Skin of body (tissue), 2 donors: ENCODE data around the gene MAPK11.

- RAMPAGE, long total RNA: no peak
Observed at GRCh38 chr22:50269595-50270818, at the start of gene MAPK11. Gene MAPK11, minus strand, starts transcription at chr22:50270380.

DNA sequence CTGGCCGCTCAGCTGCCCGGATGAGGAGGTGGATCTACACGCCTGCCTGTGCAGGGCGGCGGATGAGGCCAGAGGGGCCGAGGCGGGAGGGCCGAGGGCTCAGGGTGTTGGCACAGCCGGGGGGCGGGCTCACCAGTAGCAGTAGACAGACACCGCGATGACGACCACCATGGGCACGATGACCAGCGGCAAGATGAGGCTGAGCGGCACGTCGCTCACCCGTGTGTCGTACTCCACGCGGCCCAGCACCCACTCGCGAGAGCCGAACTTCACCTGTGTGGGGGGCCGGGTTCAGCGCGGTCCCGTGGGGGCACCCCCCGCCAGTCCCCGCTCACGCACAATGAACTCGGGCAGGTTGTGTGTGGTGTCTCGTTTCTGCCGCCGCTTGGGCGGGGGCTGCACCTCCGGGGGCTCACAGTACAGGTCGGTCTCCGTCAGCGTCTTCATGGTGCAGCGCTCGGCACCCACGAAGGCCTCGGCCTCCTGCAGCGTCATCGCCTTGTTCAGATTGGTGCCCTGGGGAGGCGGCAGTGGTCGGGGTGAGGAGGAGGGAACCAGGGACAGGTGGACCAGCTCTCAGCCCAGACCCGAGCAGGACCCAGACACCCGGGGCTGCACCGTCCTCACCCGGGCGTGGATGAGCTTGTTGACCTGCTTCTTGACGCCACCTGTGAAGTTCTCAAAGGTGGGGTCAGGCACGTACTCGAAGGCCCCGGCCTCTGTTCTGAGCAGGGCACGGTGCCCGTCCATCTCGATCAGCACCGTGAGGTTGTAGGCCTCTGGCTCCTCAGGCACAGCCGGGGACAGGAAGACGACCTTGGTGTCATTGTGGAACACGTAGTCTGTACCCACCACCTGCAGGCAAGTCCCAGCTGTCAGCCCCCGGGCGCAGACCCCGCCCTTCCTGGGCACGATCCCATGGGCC lies 11.3 kb upstream of the MAPK11 start:
- RAMPAGE, long total RNA: no peak

DNA sequence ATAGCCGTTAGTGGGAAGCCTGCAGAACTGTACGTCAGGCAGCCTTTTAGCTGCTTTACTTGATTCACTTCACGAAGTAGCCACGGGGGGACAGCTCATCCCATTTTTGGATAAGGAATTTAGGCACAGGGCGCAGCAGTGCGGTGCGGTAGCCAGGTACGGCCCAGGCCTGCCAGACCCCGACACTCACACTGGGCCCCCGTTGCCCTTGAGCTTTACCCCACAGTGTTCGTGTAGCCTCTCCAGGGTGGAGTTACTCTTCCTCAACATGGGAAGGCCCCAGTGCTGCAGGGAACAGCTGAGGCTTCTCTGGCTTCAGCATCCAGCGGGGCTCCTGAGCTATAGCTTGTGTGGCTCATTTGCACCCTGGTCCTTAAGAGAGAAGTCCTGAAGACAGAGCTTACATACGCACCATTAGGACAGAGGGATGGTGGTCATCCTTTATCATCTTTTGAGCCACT lies 59.4 kb downstream of the SBF1 start:
- RAMPAGE, long total RNA: no peak

GRCh38 chr22:50457101-50457953 lies 17.5 kb downstream of the SBF1 start:
- RAMPAGE, long total RNA: no peak

GRCh38 chr22:50462160-50462799 lies 12.6 kb downstream of the SBF1 start:
- RAMPAGE, long total RNA: no peak

GRCh38 chr22:50465756-50466300 lies 9.0 kb downstream of the SBF1 start:
- RAMPAGE, long total RNA: no peak

DNA sequence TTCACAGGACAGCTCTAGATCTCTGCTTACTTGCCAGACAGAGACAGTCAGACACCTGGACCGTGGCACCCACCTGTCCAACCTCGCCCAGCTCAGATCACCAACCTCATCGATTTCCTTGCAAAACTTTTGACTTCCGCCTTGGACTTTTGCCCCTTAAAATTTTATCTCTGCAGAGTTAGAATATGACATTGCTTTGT lies 10.4 kb downstream of the LMF2 start:
- RAMPAGE, long total RNA: no peak

DNA sequence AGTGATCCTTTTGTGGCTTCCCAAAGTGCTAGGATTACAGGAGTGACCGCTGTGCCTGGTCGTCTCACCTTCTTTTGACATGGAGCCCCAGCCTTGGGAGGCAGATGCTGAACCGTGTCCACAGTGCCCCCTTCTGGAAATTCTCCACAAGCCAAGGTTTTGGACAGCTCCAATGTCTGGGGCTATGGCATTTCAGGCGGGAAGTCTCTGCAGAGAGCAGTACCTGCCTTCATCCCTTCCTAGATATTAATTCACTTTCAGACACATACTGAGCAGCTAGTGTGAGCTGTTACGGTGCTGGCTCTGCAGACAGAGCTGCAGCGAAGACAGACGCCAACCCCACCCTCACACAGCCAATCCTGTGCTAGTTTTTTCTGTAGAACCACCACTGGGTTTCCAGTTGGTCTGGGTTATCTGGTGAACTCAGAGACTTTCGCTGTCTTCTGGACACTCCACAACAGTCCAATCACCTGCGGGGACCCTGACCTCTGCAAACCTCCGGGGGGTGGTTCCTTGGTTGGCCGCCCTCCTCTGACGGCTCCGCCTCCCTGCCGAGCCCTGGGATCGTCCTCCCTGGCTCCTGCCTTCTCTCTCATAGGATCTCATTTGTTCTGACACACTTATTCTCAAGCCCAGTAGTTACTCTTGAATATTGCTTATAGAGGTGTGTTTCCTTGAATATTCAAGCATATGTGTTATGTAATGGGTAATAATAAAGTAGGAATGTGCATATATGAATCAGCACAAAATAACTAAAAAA lies 9.1 kb downstream of the LMF2 start:
- RAMPAGE, long total RNA: no peak

DNA sequence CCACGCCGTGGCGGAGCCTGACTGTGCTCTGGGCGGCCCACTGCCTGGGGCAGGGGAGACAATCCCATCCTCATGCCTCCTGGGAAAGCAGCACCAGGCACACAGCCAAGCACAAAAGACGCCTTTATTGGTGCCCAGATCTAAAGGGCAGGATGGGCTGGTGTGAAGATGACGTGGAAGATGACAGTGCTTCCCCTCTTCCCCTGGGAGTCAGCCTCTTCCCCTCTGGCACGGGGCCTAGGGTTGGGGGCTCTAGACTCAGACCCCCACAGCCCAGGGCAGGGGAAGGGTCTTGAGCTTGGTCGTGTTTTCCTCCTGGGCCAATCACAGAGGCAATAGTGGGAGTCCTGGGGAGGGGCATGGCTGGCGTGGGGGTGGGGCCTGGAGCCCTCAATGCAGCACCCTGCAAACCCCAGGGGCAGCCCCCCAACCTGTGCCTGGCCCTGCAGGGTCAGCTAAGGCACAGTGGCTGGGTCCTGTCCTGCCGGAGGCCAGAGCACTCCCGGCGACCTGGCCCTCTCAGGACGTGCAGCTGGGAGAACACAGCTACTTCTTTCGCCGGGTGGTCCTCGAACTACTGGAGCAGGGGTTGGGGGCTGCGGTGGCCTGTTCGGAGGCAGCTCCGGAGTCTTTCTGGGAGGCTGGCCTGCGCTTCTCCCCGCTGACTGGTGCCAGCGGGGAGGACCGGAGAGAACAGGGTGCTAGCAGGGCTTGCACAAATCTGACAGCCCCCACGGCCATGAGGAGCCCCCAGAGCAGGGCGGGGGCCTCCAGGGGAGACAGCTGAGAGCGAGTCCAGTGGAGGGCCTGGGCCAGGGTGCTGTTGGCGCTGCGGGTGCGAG lies 4.4 kb downstream of the LMF2 start:
- RAMPAGE, long total RNA: no peak

- RAMPAGE, long total RNA: no peak
Observed at GRCh38 chr22:50540306-50540769, 5.4 kb upstream of the KLHDC7B start.

- RAMPAGE, long total RNA: no peak
Observed at GRCh38 chr22:50548373-50549276, 2.9 kb downstream of the KLHDC7B start.

DNA sequence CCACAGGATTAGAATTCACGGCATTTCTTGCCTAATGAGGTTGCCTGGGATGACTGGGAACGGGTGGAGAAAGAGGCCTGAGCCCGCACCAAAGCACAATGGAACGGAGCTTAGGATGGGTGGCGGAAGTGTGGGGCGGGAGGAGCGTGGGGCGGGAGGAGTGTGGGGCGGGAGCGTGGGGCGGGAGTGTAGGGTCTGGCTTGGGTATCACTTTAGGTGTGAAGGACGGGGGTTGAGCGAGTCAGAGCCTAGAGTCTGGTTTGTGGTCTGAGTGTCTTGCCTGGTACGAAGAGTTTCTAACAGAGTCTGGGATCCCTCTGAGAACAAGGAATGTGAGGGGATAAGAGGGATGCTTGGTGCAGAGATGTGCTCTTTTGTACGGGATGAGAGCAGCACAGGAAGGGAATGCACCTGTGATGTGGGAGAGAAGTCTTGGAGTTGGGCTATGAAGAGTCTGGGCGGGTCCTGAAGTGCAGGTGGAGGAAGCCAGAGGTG lies 1.3 kb downstream of the SYCE3 start:
- RAMPAGE, long total RNA: no peak

DNA sequence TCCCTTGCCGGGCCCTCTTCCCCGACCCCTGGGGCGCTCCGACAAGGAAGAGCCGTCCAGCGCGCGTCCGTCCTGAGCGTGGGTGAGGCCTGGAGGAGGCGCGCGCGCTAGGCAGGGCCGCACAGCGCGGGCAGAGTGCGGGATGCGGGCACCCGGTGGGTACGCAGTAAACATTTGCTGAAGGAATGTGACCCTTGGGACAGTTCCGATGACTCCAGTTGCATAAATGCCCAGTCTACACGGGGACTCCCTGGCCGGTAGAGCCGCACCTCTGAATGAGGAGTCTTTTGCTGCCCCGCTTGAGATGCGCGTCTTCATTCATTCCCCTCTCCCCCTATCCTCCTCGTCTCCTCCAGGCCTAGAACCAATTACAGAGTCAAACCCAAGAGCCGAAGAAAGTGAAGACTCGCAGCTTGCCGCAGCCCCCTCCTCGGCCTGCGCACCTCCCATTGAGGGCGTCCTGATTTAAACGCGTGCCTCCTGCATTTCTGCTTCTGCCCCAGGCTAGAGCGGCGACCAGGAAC lies 655 bp upstream of the CHKB start:
- RAMPAGE, long total RNA: no peak

DNA sequence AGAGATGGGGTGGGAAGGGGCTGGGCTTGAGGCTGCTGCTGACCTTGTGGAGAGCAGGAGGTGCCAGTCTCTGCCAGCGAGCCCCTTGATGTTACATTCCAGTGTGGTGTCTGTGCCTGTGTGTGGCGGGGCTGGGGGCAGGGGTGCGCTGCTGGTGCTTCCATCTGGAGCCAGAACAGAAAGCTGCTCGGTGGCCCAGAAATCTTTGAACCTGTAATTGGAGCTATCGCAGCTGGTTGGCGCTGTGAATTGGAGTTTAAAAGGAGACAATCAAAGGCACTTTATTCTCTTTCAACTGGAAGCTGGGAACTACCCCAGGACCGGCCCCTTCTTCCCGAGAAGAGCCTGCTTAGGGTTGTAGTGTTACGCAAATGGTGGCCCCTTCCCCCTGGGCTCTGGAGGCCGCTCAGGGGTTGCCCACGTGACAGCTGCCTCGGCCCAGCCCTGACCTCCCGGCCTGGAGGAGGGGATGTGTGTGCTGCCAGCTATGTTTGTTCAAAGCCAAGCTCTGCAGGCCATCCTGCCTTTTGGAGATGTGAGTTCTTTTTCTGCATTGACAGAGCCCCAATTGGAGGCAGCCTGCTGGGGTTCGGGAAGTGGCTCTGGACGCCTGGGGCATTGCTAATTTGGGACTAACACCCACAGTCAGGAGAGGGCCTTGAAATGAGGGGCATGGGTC lies 13.9 kb upstream of the ARSA start:
- RAMPAGE, long total RNA: no peak

DNA sequence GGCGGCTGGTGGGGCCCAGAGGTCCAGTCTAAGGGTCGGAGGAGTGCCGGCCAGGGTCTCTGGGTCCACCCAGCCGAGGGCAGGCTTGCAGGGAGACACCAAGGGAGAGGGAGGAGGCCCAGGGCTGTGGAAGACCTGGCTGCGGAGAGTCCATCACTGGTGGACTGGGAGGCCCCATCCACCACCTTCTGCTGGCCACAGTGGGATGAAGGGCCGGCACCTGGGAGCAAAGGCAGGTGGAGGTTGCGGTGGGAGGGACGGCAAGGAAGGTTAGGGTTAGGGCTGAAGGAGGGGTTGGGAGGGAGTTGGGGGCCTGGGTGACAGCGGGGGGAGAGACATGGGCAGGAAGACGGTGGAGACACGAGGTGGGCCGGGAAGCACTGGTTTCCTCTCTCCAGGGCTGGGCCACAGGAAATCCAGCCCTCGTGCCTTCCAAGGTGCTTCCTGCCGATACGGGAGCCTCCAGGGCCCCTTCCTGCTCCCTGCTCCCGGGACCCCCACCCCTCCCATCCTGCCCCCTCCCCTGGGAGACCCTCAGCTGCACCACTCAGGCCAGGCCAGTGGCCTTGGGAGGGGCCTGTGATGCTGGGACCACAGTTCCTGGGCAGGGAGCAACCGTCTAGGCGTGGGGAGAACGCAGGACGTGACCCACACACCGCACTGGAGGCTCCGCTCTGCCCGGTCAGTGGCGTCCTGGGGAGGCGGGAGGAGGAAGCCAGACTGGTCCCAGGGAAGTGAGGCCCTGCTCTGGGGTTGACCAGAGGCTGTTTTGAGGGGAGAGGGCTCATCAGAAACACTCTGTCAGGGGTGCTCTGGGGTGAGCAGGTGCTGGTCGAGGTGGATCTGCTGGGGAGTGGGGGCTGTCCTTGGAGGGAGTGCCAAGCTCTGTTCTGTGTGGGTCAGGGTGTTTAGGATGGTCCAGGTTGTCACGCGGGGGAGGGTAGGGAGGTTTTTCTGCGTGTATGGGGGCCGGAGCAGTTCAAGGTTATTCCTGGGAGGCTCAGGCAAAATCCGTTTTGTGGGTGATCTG lies 44.5 kb upstream of the ARSA start:
- RAMPAGE, long total RNA: no peak

DNA sequence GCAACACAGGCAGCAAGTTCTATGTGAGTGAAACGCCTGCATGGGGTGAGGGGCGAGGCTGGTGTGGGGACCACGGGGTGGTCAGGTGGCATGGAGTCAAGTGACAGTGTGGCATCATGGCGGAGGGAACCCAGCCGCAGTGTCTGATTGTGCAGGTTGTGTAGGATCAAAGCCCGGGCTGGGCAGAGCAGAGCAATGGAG lies 37.5 kb upstream of the ACR start:
- RAMPAGE, long total RNA: no peak